ENCODE measurements around a stretch of chr2.

- PRO-cap = no peak
These were observed 116.1 kb downstream of the METTL8 start for GRCh38 chr2:171317676-171318071.

GRCh38 chr2:171318666-171319180 is 115.1 kb downstream of the METTL8 start:
- PRO-cap = no peak

GRCh38 chr2:171354578-171354954 is 79.2 kb downstream of the METTL8 start:
- PRO-cap = no peak

DNA sequence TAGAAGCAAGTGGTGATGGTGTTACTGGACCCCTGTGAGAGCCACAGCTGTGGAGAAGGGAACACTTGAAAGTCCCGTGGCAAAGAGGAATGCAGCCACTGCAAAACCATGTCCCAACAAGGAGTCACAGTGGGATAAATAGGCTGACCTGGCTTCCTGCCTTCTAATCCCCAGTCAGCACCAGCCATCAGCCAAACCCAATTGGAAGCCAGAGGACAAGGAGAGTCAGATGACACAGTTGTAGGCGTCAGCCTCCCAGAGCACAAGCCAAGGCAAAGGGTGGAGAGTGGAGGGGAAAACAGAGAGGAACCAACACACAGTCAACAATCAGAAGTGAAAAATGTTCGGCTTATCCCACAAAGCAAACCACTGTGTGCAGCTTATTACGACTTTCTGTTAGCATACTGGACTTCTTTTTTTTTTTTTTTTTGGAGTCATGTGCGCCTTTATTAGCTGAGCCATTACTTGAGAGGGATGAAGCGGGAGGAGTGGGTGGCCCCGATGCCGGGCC is 5.4 kb upstream of the CYBRD1 start:
- PRO-cap = no peak

- PRO-cap = no peak
These were observed 4.7 kb upstream of the CYBRD1 start for GRCh38 chr2:171517633-171517840.

DNA sequence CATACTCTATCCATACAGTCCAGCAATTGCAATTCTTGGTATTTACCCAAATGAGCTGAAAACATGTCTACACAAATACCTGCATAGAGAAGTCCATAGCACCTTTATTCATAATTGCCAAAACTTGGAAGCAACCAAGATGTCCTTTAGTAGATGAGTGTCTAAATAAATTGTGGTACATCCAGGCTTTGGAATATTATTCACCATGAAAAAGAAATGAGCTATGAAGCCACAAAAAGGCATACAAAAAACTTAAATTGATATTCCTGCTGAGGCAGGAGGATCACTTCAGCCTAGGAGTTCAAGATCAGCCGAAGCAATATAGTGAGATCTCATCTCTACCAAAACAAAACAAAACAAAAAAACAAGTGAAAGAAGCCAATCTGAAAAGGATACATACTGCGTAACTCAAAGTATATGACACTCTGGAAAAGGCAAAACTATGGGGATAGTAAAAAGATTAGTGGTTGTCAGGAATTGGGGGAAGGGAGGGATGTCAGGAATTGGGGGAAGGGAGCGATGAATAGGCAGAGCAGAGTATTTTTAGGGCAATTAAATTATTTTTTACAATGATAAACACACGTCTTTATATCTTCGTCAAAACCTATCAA is 84.7 kb downstream of the DYNC1I2 start:
- PRO-cap = no peak

DNA sequence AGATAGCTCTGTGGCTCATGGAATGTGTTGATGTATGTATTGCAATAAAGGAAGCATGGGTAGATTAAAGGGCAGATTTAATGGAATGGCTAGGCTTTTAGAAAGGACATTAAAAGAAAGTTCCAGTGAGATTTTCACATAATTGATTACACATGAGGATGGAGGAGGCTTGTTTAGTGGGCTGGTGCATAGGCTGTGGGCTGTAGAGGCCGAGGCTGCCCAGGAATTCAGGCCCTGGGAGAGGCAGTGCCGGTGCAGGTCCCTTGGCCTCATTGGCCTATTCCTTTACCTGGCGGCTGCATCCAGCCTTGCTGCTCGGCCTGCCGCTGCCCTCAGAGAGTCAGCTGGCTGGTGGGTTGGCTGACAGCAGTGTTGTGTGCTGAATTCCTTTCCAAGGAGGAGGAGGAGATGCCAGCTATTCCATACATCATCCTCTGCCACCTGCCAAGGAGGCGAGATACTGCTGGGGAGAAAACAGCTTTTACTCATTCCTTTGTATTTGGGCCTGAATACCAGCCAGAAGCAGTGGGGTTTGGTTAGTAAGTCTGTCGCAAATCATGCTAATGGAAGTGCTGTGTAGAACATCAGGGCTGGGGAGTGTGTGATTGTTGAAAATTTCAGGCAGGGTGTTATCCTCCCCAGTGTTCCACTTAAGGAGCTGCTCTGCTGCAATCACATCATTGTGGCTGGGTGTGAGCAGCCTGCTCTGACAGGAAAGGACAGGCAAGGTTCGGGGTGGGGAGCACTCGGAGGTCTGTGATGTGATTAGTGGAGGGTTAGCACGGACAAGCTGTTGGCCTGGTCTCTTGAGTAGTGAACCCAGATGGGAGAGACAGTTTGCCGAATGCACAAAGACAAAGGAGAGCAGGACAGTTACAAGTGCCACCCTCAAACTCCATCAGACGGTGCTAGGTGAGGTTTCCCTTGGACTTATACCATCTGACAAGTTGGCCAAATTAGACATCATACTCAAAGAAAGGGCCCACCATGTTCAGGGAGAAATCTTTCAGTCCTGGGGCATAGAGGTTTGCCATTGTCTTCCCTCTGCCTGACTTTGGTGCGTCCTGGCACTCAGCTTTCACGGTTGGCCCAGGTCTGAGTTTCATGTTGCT is 128.2 kb upstream of the DLX2 start:
- PRO-cap = no peak

DNA sequence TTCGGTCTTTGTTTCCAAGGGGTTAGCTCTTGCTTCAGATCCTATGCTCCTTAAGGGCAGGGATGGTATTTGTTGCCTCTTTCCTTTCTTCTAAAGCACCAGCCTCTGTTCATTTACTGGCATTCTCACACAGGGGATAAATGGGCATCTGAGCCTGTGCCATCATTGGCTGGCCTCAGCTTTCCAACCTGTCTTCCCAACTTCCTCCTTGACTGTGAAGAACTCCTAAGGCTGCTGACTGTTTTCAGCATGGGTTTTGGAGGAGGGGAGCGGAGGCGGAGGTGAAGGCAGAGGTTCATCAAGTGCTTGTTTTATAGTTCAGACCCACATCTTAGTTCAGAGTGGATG is 30.4 kb upstream of the ITGA6 start:
- PRO-cap = no peak

- PRO-cap = no peak
These were observed 10.3 kb downstream of the ITGA6 start for GRCh38 chr2:172437608-172438241.

DNA sequence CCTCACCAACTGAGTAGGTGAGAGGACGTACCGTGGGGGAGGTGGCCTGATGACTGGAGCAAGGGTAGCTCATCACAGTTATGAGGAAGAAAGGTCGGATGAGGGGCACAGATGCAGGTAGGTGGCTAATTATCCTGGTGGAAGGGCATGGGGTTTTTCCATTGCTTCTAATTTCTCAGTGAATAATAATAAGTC is 10.8 kb downstream of the ITGA6 start:
- PRO-cap = no peak

GRCh38 chr2:172438948-172439402 is 11.6 kb downstream of the ITGA6 start:
- PRO-cap = no peak

DNA sequence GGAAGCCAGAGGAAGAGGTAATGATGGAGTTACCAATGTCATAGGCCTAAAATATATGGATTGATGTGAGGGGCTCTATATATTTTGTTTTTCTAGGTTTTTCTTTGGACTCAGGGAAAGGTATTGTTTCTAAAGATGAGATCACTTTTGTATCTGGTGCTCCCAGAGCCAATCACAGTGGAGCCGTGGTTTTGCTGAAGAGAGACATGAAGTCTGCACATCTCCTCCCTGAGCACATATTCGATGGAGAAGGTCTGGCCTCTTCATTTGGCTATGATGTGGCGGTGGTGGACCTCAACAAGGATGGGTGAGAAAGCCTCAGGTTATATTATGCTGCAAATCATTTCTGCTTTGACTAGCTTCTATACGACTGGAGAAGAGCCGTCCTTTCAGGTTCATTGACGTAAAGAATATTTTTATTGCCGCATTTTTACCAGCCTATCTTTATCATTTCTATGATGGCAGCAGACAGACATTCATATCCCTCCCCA is 46.6 kb downstream of the ITGA6 start:
- PRO-cap = no peak

DNA sequence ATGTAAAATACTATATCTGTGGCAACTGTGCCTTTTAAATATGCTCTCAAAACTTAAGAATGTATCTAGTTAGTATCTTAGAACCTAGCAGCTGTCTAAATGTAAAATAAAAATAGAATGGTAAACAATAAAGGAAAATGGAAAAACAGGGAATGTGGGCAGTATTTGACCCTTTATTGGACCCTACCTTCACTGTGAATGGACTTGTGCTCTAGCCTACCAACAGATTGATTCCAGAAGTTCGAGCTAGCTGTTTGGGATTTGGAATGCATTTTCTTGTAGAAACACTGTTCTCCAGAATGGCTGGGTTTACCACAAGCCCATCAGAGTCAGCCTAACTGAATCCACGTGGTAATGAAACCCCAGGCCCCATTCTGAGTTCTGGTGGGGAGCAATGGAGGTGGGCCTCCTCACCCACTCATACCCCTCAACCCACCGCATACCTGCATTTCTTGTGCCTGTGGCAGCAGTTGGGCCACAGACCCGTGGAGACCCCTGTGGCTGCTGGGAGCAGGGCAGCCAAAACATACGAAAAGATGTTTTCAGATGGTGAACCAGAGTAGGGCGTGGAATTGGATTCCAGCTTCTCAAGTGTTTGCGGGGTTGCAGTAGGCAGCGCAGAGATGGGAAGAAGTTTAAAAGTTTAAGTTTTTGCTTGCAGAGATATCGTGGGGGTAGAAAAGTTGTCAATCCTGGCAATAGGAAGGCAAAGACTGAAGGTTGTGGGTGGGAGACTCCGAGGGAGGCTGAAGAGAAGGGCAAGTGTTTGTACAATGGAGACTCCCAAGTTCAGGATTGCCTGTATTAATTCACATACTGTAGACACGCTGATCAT is 50.9 kb downstream of the ITGA6 start:
- PRO-cap = no peak

GRCh38 chr2:172482714-172483340 is 55.4 kb downstream of the ITGA6 start:
- PRO-cap = no peak

GRCh38 chr2:172492084-172492400 is 63.8 kb upstream of the PDK1 start:
- PRO-cap = no peak

DNA sequence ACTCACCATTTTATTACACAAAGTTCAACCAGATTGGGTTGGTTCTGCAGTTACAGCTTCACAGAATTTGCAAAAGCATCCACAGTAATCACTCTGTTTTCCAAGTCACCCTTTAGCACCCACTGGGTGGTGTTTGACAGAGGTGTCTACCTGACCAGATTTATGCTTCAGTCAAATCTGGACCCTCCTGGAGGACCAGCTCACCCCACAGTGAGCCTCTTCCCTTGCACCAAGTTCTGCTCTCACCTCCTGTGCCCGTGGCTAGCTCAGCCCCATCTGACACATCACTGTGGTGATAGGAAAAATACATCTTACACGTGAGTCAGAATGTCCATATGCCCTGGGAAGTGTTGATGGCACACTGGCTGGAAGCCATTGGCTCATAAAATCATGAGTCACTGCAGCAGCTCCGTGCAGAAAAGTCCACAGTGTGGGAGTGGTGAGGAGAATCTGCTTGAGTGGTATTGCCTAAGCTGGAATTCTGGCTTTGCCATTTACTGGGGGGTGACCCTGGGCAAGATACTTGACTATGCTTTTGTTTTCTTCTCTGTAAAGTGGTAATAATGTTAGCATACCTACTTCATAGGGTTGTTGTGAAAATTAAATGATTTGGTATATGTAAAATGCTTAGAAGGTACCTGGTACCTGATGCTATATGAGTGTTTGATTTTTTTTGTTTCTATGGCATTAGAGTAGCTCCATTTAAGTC is 42.6 kb upstream of the RAPGEF4 start:
- PRO-cap = bidirectional peak, plus-strand start at position 436 of the sequence, minus-strand start at position 278 of the sequence

GRCh38 chr2:172862256-172862655 is 126.6 kb downstream of the RAPGEF4 start:
- PRO-cap = no peak

DNA sequence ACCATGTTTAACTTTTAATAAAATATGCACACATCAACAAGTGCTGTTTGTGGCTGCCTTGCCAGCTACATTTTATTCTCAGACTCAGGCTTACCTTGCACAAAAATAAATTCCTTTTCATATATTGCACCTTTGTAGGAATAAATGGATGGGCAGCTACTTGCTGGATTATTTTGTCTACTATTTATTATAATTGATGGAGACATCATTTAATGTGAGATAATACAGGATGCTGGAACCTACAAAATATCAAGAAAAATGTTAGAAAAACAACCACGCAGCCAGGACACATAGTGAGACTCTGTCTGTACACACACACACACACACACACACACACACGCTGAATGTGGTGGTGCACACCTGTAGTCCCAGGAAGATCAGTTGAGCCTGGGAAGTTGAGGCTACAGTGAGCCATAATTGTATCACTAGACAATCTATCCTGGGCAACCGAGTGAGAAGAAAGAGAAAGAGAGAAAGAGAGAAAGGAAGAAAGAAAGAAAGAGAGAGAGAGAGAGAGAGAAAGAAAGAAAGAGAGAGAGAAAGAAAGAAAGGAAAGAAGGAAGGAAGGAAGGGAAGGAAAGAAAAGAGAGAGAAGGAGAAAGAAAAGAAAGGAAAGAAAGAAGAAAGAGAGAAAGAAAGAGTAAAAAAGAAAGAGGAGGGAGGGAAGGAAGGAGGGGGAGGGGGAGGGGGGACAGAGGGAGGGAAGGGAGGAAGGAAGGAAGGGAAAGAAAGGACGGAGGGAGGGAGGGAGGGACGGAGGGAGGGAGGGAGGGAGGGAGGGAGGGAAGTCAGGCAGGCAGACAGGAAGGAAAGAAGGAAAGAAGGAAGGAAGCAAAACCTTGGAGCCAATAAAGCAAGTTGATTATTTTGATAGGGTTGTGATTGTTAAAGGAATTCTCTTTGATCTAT is 150.1 kb upstream of the MAP3K20 start:
- PRO-cap = no peak

DNA sequence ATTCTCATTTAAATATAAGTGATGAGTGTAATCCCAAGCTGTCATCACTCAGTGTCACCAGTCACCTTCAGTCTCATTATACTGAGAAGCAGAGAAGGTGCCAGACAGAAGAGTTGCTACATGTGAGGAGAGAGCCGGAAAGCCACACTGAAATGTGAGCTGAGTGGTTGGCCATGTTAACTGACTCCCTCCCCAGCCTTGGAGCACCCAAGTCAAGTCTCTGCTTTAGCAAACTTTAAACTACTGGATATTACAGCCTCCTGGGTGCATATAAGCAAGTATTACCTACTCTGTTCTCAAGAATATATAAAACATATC is 75.9 kb upstream of the MAP3K20 start:
- PRO-cap = no peak

GRCh38 chr2:173030570-173031576 is 44.8 kb upstream of the MAP3K20 start:
- PRO-cap = no peak

Data from osteocyte (in vitro differentiated cells).